Choroid plexus epithelial cell (primary cell): ENCODE data around the gene PTN.

DNA sequence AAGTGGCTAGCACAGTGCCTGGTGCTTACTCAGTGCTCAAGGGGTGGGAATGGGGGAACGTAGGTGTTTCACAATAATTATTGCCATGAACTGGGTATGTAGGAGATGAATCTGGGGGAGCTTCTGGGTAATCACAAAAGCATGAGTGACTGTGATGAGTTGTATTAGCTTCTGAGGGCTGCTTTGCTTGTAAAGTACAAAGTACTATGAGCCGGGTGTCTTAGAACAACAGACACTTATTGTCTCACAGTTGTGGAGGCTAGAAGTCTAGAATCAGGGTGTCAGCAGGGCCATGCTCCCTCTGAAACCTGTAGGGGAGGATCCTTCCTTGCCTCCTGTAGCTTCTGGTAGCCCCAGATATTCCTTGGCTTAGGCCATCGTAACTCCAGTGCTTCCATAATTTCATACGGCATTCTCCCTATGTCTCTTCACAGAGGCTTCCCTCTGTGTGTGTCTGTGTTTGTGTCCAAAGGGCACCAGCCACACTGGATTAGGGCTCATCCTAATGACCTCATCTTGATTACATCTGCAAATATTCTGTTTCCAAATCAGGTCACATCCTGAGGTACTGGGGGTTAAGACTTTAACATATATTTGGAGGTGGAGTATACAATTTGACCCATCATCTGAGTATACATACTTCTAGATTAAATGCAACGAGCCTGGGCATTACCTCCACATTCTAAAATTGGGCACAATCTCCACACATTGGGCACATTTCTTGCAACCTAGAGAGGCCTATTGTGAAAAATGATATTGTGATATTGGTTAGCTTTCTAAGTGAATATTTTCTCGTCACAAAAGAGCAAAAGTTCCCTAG, 84.7 kb upstream of the AGBL3 start:
- RRBS = no CpG with 5 or more reads among the region's 6 CpGs

GRCh38 chr7:134993755-134994439, 7.6 kb downstream of the AGBL3 start:
- RRBS = no CpG with 5 or more reads among the region's 2 CpGs

GRCh38 chr7:135161349-135161990, 9.0 kb downstream of the CYREN start:
- RRBS = no CpG with 5 or more reads among the region's 7 CpGs

DNA sequence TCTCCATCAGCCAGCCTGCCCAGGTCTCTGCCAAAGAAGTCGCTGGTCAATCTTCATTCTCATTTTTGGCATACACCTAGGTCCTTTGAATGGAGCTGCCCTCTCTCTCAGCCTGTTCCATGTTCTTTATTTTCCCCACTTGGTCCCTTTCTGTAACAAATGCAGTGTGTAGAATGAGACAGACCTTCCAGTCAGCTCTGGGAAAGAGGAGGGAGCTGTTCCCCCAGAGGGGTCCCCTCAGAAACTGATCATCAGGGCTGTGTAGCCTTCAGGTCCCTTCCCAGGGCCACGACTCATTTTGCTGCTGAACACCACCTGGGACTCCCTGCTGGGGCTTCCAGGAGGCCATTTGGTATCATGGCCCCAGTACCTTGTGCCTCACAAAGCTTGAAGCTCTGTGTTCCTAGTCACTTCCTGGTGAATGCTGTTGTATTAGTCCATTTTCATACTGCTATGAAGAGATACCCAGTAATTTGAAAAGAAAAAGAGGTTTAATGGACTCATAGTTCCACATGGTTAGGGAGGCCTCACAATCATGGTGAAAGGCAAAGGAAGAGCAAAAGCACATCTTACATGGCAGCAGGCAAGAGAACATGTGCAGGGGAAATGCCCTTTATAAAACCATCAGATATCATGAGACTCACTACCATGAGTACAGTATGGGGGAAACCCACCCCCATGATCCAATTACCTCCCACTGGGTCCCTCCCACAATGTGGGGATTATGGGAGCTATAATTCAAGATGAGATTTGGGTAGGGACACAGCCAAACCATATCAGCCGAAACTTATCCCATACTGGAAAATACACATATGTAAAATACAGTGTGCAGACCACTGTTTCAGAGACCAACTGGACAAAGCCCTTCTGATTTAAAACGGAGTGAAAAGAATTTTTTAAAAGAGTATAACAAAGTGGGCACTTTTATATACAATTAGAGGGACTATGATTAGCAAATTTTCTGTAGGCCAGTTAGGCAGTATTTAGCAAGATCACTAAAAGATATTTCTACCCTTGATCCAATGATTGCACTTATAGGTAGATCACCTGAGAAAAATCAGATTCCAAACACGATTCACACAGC, 8.2 kb downstream of the CYREN start:
- RRBS = no CpG with 5 or more reads among the region's 5 CpGs

DNA sequence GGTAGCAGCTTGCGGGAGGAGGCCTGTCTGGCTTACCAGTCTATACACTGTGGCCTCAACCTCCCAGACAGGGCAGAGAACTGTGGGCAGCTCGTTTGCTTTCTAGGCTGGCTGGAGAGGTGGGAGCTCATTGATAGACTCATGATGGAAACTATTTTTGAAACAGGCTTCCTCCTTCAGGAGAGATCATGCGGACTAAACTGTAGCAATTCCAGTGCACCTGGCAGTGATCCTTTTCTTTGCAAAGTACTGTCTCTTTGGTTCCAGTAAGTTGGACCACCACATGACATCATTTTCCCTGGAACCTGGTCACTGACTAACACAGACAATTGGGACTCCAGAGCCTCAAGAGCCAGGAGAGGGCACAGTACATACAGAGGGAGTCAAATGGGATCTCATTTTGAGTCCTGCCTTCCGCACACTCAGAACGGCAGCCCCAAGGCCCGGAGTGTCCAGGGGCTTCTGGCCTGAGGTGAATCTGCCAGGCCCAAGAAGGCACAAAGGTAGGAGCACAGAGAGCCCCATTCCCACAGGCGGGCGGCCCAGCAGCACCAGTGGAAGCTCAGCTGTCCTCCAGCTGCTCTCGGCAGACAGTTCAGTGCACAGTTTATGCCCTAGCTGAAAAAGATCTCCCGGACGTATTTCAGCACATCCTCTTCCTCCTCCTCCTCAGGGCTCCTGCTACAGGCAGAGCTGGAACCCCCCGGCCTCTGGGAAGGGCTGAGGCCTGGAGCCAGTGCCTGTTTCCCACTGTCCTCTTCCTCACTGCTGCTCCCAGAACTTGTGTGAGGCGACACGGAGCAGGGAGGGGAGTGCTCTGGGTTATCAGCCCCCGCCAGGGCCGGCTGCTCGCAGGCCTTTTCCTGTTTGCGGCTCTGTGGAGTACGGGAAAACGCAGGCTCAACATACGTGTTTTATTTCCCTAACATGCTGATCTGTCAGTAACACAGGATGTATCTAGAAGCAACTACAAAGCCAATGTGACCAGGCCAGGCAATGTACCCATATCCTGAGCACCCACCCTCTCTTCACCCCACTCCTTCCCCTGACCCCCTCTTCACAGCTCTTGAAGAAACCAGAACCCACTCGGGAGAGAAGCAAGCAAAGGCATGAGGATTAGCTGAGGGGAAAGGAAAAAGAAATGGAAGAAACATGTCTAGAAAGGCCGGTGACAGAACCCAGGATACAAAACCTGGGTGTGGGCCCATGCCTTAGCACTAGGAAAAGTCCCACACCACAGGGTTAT, 4.1 kb downstream of the CYREN start:
- RRBS = 77% methylated on average over 3 of the region's 23 CpGs

DNA sequence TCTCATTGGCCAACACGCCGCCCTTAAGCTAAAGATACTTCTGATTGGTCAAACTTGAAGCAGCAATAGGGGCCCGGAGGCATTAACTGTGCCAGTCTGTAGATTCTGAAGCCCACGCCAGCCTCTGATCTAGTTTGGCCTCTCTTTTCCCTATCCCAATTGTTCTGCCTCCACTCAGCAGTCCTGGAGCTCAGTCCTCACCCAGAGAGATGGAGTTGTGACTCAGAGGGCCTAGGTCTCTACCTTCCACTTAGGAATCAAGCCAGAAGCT, 1.1 kb downstream of the CYREN start:
- RRBS = no CpG with 5 or more reads among the region's 4 CpGs

- RRBS = no CpG with 5 or more reads among the region's 26 CpGs
Measured at GRCh38 chr7:135186094-135187313, 16.0 kb upstream of the CYREN start.

DNA sequence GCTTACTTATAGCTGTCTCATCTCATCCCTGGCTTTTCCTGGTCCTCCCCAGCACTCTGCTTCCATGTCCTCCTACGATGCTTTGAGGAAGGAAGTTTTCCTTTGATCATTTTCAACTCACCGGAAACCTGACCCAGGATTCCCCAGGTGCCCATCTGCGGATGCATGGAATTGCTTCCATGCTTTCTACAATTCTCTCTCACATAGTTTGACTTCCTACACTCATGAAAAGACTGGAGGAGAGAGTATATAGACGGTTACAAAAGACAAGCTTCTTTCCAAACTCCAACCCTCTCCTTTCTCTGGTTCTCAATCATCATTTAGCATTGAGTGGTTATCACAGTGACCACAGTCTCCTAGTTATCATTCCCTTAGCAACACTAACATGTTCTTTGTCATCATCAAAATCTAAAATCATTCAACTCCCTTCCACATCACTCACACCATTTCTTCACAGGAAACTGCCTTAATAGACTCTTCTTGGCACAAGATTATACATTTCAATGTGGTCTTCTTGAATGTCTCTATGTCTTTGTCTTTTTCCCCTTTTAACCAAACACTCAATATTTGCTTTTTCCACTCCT, 126.4 kb downstream of the CNOT4 start:
- RRBS = no CpG with 5 or more reads among the region's 4 CpGs

- RRBS = no CpG with 5 or more reads among the region's 3 CpGs
Measured at GRCh38 chr7:135577582-135578119, 19.9 kb downstream of the NUP205 start.

GRCh38 chr7:135697661-135697911, 30.4 kb downstream of the SLC13A4 start:
- RRBS = no CpG with 5 or more reads among the region's 5 CpGs

DNA sequence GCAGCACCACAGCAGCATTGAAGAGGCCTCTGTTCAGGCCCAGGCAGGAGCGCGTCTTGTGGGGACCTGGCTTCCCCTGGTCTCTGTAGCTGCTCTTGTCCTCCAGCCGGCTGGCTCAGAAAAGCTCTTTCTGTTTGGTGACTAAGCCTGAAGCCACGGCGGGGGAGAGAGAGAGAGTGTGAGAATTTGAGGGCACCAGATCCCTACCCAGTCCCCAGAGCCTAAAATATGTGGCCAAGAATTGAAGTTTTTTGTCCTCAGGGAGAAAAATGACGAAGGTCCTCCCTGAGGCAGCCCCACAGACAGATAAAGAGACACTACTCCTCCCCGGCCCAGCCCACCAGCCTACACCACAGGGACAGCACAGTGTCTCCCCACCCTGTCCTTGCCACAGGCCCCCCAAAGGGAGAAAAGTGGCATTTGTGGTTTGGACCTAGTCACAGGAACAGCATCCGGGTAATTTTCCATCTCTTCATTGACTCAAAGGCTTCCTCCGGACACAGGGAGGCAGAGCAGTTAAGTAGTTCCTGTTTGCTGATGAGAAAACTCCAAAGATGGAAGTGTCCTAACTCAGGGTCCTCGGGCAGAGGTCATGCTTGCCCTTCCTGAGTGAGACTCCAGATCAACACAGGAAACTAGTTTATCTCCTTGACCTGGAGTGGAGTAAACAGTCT, 13.3 kb upstream of the FAM180A start:
- RRBS = no CpG with 5 or more reads among the region's 10 CpGs

- RRBS = no CpG with 5 or more reads among the region's 7 CpGs
Measured at GRCh38 chr7:136092430-136093177, 115.4 kb upstream of the MTPN start.

DNA sequence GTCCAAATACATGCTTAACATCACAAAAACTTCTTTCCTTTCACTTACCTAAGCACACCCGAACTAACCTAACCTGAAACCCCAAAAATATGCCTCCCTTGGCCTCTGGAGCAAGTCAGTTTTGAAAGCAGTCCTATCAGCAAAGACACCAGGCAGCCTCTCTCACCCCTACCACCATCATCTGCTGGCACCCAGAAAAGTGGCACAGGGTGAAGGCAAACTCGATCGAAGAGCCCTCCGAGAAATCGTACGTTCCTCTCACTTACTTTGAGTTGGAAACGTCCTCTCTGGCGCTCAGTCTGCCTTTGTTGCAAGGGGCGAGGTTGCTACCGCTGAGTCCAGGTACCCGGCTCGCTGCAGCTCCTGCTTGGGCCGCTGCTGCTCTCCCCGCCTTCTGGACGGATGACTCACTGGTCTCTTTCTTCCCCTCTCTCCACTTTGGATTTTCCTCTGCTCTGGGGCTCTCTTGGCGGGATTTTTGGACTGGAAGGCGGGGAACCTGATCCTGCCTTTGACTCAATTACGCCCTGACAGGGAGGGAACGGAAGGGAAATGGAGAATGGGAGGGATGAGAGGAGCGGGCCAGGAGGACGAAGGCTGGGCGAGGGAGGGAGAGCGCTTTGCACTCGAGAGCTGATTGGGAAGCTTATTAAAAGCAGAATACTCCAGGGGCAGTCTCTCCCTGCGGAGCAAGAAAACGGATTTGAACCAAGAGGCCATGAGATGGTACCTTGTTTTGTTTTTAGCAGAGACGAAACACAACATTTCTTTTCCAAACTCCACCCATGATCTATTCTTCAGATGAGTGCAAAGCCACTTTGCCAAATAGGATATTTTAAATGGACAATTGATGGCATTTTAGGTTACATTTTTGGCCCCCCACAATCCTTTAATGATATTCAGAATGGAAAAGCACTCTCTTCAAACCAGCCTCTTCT, at the start of gene PTN:
TSS of gene PTN (minus strand) at position 561 of the 938 bp plus-strand sequence.
- RRBS = no CpG with 5 or more reads among the region's 27 CpGs

DNA sequence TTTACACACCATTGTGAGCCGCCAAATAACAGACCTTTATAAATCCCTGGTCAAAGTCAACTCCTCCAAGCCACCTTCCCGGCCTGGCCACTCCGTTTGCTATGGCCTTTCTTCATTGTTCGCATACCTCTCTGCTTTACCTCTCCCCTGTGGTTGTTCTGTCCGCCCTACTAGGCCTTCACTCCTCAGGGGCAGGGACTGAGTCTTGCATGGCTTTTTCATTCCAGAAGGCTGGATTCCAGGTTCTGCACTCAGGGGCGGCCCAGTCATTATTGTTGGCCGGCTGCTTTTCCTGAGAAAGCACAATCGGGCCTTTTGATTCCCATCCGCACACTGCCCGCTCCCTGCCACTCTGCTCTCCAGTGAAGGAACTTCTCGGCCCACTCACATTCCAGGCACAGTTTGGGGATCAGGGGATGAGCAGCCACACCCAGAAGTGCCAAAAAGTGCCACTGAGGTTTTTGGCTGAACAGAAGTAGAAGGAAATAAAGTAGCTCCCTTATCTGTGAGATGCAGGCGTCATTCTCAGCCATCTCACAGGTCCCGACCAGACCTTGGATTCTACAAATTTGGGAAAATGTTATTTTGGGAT, 18.2 kb downstream of the CREB3L2 start:
- RRBS = no CpG with 5 or more reads among the region's 13 CpGs

DNA sequence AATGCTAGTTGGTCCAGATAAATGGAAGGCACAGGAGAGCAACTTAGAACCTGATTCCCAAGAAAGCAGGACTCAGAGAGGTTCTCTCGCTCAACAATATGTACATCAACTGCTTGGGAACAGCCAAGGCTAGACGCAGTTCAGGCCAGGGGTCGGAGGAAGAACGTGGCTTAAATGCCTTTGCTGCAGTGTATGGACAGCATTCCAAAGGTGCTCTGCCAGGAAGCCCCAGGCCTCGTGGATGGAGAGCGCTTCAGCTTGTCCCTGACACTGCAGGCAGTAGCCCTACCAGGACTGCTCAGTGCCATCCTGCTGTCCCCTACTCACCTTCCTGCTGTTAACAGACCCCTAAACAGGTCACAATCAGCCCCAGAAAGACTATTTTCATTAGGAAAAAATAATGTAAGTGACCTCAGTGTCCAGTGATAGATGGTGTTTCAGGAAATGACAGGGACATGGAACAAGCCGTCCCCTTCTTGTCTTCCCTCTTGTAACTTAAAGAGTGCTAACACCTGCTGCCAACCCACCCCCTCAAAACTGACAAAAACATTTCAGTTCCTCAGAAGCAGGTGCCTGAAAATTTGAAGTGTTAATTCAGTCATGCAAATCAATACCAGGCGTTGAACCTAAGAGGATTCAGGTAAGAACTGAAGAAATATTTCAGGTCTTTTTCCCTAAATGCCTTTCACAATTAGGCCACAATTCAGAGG, 16.5 kb downstream of the CREB3L2 start:
- RRBS = no CpG with 5 or more reads among the region's 8 CpGs

- RRBS = no CpG with 5 or more reads among the region's 10 CpGs
Measured at GRCh38 chr7:137999838-138000751, 1.8 kb downstream of the CREB3L2 start.

DNA sequence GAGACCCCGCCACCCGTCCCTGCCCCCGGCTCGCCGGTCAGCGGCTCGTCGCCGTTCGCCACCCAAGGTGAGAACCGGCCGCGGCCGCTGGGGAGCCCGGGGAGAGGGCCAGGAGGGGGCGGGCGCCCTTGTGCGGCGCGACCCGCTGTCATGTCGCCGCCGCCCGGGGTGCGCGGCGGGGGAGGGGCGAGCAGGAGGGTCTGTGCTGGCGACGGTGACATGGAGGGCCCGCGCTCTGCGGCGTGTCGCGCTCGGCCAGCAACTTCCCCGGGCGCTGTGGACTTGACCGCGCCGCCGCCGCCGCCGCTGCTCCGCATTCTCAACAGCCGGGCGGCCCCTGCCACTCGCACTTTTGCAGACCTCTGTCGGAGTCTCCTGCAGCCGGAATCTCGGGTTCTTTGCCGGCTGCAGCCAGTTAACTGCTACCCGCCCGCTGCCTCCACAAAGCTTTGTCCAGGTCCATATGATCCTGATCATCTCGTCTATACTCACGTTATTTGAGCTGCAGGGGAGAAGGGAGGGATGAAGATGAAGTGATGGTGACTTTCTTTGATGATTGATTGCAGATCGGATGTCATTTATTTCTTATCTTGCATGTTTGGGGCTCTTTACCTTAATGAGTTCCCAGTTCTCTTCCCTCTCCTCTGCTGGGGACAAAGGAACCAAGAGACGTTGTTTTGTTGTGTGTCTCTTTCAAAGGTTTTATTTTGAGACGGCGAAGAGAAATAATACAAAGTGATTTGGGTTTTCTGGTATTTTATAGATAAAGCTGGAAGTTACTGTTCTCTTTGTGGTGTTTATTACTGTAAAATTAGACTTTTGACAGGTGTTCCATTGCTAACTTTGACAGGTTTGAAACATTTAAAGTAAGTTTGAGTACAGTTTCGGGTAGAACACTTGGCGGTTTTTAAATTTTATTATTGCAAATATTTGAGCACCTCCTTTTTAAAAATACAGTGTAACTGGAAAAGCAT, 1.1 kb downstream of the TRIM24 start:
- RRBS = 1% methylated on average over 41 of the region's 65 CpGs

GRCh38 chr7:138564095-138564808, 104.2 kb downstream of the TRIM24 start:
- RRBS = no CpG with 5 or more reads among the region's 8 CpGs

DNA sequence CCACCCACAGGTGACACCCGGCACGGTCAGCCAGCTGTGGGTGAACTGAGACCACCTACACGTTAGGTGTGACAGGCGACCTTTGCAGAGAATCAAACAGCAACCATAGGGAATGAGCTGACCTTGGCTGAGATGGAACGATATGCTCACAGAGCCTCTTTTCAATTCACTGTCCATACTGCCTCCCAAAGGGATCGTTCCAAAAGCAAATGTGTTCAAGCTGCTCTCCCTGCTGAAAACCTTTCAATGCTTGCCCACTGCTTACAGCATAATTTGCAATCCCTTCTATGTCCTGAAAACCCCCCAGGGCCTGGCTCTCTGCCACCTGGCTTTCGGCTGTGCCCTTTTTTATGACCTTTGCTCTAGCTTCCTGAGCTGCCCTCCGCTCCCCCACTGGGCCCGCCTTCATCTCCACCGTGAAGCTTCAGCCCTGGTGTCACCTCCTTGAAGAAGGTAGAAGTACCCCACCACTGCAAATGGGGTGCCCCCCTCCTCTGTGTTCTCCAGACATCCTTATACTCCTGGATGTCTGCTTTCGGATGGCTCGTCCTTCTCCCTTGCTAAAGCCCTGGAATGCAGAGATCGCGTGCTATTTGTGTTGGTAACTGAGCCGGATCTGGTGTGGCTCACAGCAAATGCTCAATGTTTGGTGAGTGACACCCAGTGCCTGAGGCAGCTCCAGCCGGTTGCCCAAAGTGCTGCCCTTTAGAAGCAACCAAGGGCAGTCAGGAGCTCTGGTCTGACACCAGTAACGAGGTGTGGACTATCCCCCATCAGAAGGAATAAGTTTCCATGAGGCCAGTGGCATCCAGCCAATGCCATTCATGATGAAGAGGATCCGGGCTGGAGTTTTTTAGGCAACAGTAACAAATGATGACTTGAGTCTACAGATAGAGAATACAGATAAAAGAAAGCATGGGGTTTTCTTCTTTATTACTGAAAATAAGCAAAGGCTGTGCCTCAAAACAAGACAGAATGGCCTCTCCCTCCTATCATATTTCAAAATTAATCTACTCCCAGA, 90.3 kb downstream of the KIAA1549 start:
- RRBS = 4% methylated on average over 2 of the region's 18 CpGs

GRCh38 chr7:138981794-138982535, 776 bp upstream of the KIAA1549 start:
- RRBS = no CpG with 5 or more reads among the region's 45 CpGs